Testis (tissue), 5 donors: ENCODE data around the genes CEBPE and BCL2L2.

GRCh38 chr14:23119120-23119995, at the start of gene CEBPE:
Gene CEBPE, minus strand, starts transcription at chr14:23119255.
- PRO-cap, 3 experiments: no peak in any of the 3 experiments
- RAMPAGE, long total RNA, 2 experiments: no peak in any of the 2 experiments
- RRBS: 84% methylated on average over 1 of the region's 11 CpGs

DNA sequence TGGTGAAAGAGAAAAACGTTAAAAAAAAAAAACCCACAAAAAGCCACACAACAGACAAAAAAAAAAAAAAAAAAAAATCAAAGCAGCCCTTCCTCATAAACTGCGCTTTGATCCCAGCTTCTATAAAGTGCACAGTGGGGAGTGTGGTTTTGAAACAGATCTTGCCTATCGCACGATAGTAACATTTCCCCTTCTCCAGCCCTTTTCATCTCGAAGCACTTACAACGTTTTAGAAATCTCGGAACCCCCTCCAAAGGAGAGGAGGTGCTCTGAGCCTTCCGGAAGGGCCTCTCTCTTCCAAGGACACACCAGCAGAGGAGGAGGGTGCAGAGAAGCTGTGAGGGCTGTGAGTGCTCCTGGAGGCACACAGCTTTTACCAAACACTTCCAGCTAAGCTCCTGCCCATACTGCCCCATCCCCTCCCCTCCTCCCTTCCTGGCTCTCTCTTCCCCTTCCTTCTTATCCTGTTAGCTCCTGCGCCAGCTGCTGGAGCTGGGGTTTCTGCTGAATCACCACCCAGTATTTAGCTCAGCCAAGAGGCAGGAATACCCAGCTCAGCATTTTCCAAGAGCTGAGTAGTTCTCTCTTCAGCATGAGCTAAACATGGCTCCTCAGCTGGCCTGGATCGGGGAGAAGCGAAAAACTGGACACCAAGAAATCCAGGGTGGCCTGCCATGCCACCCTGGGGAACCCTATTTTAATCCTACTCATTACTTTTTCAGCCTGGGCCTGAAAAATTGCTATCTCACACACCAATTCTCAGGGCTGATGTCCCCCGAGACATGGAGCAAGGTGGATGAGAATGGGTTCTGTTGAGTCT, 28.3 kb downstream of the SLC7A8 start:
- PRO-cap, 3 experiments: peak in 3 of 3 experiments; most common plus-strand start position 383 of the sequence (in 1); most common minus-strand start position 375 of the sequence (in 3)
- RAMPAGE, long total RNA, 2 experiments: no peak in any of the 2 experiments
- RRBS: no CpG with 5 or more reads among the region's 12 CpGs

GRCh38 chr14:23245214-23245677, 7.5 kb downstream of the RNF212B start:
- PRO-cap, 3 experiments: no peak in any of the 3 experiments
- RAMPAGE, long total RNA, 2 experiments: no peak in any of the 2 experiments

- PRO-cap, 3 experiments: peak in 3 of 3 experiments; most common plus-strand start chr14:23306860 (in 3); most common minus-strand start chr14:23306736 (in 3)
- RAMPAGE, long total RNA, 2 experiments: start-site peak on the plus strand in 2 of 2 experiments, at chr14:23306790-23306895 at its widest, 626 to 888 reads per replicate
- RRBS: 5% methylated on average over 7 of the region's 30 CpGs
These were observed at the start of gene BCL2L2 for GRCh38 chr14:23306162-23307442. Gene BCL2L2, plus strand, starts transcription at chr14:23306833.

- PRO-cap, 3 experiments: peak in 3 of 3 experiments; most common plus-strand start chr14:23309686 (in 3); most common minus-strand start chr14:23309574 (in 3)
- RAMPAGE, long total RNA, 2 experiments: no peak in any of the 2 experiments
- RRBS: no CpG with 5 or more reads among the region's 7 CpGs
These were observed 2.9 kb downstream of the BCL2L2 start for GRCh38 chr14:23309298-23310160.

DNA sequence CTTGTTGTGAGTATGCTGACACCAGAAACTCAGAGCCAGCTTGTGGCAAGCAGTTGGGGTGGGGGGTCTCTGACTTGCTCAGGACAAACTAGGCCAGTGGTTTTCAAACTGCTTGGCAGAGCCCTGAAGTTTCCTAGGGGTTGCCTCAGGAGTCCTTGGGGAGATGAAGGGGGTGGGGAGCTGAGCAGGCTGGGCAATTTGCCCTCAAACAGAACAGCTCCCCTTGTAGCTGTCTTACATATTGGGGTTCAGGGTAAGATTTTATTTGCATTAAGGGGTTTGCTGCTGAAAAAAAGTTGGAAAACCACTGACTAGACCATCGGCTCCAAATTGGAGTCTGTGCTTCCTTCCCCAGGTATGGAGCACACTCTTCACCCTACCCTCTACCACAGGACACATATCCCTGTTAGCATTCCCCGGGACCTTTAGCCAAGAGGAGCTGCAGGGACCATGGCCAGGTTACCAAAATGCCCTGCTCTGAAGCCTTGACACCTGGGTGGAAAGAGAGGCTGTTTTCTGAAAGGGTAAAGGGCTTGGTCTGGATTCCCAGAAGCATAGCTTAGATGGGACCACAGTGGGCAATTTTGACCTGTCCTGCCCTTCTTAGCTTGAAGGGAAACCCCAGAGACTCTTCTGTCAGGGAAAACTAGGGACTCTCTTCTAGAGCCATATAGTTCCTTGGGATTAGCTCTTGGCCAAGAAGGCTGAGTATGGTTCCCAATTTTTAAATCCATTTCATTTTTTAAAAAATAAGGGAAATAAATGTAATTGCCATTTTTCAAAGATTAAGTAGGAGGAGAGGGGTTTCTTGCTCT, 4.2 kb downstream of the BCL2L2 start:
- PRO-cap, 3 experiments: no peak in any of the 3 experiments
- RAMPAGE, long total RNA, 2 experiments: no peak in any of the 2 experiments
- RRBS: no CpG with 5 or more reads among the region's 2 CpGs

DNA sequence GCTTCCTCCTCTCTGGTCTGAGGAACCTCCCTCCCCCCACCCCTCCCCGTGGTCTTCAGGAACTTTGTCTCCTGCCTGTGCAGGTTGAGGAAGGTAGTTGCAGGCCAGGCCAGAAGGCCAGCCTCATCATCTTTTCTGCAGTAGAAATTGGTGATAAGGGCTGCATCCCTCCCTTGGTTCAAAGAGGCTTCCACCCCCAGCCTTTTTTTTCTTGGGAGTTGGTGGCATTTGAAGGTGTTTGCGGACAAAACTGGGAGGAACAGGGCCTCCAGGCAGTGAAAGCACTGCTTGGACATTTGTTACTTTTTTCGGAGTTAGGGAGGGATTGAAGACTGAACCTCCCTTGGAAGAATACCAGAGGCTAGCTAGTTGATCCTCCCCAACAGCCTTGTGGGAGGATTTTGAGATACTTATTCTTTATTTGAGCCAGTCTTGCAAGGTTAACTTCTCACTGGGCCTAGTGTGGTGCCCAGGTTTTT, 3.1 kb downstream of the PABPN1 start:
- PRO-cap, 3 experiments: peak in 3 of 3 experiments; most common plus-strand start position 357 of the sequence (in 1); most common minus-strand start position 206 of the sequence (in 1)
- RAMPAGE, long total RNA, 2 experiments: no peak in any of the 2 experiments
- RRBS: no CpG with 5 or more reads among the region's 3 CpGs

DNA sequence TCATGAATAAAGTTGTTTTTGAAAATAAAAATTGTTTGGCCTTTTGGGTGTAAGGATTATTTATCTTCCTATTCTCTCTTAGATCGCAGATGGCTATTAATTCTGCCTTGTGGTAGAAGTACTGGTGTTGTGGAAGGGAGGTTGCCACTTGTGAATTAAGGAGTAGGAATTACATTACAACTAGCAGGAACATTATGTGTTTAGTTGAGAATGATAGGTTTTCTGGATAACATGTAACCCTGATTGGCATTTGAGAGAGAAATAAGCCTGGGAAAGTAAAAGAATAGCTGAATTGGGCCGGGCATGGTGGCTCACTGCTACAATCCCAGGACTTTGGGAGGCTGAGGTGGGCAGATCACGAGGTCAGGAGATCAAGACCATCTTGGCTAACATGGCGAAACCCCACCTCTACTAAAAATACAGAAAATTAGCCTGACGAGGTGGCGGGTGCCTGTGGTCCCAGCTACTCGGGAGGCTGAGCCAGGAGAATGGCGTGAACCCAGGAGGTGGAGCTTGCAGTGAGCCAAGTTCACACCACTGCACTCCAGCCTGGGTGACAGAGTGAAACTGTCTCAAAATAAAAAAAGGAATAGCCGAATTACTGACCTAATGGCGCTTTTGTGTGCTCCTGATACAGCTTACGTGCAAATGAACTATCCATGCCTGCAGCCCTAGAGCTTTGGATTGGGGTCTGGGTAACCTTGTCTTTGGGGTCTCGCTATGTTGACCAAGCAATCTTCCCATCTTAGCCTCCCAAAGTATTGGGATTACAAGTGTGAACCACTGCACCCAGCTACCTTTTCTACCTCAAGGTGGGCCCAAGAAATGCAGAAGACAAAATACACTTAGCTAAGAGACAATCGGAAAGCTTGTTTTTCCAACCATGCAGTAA, 5.1 kb downstream of the PABPN1 start:
- PRO-cap, 3 experiments: no peak in any of the 3 experiments
- RAMPAGE, long total RNA, 2 experiments: no peak in any of the 2 experiments
- RRBS: no CpG with 5 or more reads among the region's 13 CpGs

GRCh38 chr14:23364080-23364589, 837 bp downstream of the EFS start:
- PRO-cap, 3 experiments: peak in 2 of 3 experiments; most common plus-strand start chr14:23364448 (in 2)
- RAMPAGE, long total RNA, 2 experiments: no peak in any of the 2 experiments
- RRBS: no CpG with 5 or more reads among the region's 8 CpGs

DNA sequence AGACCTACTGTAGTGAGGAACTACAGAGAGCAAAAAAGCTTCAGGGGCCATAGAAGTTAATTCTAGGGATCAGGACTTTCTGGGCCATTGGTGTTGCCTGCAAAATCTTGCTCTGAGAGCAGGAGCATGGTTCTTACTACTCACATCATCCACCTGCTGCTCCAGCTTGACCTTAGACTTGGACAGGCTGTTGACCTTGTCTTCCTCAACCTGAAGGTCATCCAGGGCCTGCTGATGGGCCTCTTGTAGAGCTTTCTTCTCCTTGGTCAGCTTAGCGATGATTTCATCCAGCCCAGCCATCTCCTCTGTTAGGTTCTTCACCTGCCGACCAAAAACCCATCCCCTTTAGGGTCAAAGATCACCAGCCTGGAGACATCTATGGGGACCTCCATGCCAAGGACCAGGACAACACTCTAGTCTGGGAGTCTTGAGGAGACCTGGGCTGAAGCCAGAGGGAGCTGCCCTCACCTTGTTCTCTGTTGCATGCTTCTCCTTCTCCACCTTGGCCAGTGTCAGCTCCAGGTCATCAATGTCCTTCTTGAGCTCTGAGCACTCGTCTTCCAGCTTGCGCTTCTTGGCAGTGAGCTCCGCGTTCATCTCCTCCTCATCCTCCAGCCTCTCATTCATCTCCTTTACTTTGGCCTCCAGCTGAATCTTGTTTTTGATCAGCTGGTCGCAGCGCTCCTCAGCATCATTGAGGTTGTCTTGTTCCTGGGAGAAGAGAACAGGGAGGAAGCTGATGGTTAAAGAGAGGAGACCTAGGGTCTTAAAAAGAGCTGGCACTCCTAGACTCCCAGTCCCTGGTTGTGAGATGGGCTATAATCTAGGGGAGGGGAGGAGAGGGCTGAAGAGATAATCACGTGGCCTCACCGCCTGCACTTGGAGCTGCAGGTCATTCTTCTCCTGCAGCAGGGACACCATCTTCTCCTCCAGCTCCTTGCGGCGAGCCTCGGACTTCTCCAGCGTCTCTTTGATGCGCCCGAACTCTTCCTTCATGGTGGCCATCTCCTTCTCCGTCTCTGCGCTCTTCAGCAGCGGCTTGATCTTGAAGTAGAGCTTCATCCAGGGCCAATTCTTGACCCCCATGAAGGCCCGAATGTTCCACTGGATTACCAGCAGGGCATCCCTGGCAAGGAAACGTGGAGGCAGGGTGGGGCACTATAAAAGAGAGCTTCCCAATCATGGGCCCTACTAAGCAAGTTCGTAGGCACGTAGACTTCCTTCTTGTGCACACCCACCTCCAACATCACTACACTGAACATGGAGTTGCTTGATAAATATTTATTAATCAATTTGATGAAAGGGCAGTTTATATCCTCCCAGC, 14.4 kb downstream of the MYH6 start:
- PRO-cap, 3 experiments: no peak in any of the 3 experiments
- RAMPAGE, long total RNA, 2 experiments: no peak in any of the 2 experiments
- RRBS: no CpG with 5 or more reads among the region's 23 CpGs

- PRO-cap, 3 experiments: no peak in any of the 3 experiments
- RAMPAGE, long total RNA, 2 experiments: no peak in any of the 2 experiments
- RRBS: 50% methylated on average over 1 of the region's 17 CpGs
These were observed 2.9 kb upstream of the MYH7 start for GRCh38 chr14:23437920-23439191.

GRCh38 chr14:23447239-23447813, 11.9 kb upstream of the MYH7 start:
- PRO-cap, 3 experiments: no peak in any of the 3 experiments
- RAMPAGE, long total RNA, 2 experiments: no peak in any of the 2 experiments
- RRBS: no CpG with 5 or more reads among the region's 1 CpG

DNA sequence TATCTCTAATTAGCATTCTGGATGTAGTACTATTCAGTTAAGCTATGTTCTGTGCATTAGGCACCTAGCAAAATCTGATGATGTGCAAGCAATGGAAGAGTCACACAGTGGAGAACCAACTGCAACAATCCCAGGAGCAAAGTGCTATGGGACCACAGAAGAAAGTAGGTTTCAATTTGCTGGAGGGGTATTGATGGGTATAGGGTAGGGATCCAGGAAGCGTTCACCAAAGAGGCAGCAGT, 27.3 kb downstream of the DHRS2 start:
- PRO-cap, 3 experiments: no peak in any of the 3 experiments
- RAMPAGE, long total RNA, 2 experiments: no peak in any of the 2 experiments
- RRBS: no CpG with 5 or more reads among the region's 1 CpG

DNA sequence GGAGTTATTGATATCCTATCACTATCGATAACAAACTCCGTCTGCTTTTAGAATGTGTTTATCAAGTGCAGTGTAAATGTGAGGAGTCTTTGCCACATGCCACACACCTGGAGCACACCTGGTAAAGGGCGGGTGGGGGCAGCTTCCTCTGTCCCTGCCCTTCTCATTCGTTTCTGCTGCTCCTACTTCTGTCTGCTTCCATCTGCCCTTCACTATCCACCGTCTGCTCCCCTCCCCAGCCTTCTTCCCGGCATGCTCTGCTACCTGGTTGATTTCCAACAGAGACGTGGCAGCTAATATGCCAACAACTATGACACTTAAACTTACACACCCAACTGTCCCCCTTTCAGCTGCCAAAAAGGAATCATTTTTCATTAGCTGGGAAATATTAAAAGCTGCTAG, 9.1 kb upstream of the CARMIL3 start:
- PRO-cap, 3 experiments: no peak in any of the 3 experiments
- RAMPAGE, long total RNA, 2 experiments: no peak in any of the 2 experiments
- RRBS: no CpG with 5 or more reads among the region's 7 CpGs

DNA sequence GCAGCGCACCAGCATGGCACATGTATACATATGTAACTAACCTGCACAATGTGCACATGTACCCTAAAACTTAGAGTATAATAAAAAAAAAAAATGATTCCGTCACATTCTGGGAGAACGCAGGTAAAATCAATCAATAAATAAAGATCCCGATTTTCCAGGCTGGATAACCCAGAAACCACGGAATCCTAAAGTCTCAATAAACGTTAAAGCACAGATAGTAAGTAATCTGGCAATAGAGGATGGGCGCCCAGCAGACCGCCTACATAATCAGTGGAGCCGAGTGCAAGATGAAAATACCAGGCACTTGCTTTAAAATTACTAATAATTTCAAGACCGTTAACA, 1.3 kb upstream of the DCAF11 start:
- PRO-cap, 3 experiments: peak in 2 of 3 experiments; most common plus-strand start position 235 of the sequence (in 2)
- RAMPAGE, long total RNA, 2 experiments: no peak in any of the 2 experiments
- RRBS: no CpG with 5 or more reads among the region's 10 CpGs

GRCh38 chr14:24123463-24124105, 6.9 kb upstream of the FITM1 start:
- PRO-cap, 3 experiments: no peak in any of the 3 experiments
- RAMPAGE, long total RNA, 2 experiments: no peak in any of the 2 experiments
- RRBS: no CpG with 5 or more reads among the region's 3 CpGs

GRCh38 chr14:24132224-24133030, 2.0 kb downstream of the FITM1 start:
- PRO-cap, 3 experiments: no peak in any of the 3 experiments
- RAMPAGE, long total RNA, 2 experiments: no peak in any of the 2 experiments
- RRBS: 30% methylated on average over 6 of the region's 27 CpGs

- PRO-cap, 3 experiments: no peak in any of the 3 experiments
- RAMPAGE, long total RNA, 2 experiments: no peak in any of the 2 experiments
- RRBS: 12% methylated on average over 14 of the region's 24 CpGs
These were observed 528 bp downstream of the REC8 start for GRCh38 chr14:24172388-24172827.

- PRO-cap, 3 experiments: no peak in any of the 3 experiments
- RAMPAGE, long total RNA, 2 experiments: no peak in any of the 2 experiments
- RRBS: no CpG with 5 or more reads among the region's 24 CpGs
These were observed 7.1 kb downstream of the REC8 start for GRCh38 chr14:24178520-24179797.

DNA sequence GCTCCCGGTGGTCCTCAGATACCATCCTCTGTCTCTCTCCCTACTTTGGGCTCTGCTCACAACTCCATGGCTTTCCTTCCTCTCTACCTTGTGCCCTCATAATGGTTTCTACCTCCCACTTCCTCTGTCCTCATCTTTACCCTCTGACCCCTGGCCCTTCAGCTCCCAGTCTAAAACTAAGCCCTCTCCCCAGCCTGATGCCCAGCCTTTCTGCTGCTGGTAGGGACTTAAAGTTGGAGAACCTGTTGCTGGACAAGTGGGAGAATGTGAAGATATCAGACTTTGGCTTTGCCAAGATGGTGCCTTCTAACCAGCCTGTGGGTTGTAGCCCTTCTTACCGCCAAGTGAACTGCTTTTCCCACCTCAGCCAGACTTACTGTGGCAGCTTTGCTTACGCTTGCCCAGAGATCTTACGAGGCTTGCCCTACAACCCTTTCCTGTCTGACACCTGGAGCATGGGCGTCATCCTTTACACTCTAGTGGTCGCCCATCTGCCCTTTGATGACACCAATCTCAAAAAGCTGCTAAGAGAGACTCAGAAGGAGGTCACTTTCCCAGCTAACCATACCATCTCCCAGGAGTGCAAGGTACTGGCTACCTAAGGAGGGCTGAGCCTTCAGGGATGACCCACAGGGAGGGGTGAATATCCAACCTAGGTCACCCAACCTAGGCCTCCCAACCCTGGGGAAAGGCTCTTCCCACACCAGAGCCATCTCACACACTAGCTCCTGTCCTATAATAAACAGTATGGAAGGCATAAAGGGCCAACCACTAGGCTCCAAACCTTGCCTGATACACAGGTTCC, 1.6 kb downstream of the TSSK4 start:
- PRO-cap, 3 experiments: no peak in any of the 3 experiments
- RAMPAGE, long total RNA, 2 experiments: no peak in any of the 2 experiments
- RRBS: no CpG with 5 or more reads among the region's 6 CpGs